ENCODE measurements around a stretch of chr2.

GRCh38 chr2:190413330-190413974, 5.3 kb downstream of the MFSD6 start:
- PRO-cap = no peak
- RAMPAGE, long total RNA, 4 experiments = no peak in any of the 4 experiments

DNA sequence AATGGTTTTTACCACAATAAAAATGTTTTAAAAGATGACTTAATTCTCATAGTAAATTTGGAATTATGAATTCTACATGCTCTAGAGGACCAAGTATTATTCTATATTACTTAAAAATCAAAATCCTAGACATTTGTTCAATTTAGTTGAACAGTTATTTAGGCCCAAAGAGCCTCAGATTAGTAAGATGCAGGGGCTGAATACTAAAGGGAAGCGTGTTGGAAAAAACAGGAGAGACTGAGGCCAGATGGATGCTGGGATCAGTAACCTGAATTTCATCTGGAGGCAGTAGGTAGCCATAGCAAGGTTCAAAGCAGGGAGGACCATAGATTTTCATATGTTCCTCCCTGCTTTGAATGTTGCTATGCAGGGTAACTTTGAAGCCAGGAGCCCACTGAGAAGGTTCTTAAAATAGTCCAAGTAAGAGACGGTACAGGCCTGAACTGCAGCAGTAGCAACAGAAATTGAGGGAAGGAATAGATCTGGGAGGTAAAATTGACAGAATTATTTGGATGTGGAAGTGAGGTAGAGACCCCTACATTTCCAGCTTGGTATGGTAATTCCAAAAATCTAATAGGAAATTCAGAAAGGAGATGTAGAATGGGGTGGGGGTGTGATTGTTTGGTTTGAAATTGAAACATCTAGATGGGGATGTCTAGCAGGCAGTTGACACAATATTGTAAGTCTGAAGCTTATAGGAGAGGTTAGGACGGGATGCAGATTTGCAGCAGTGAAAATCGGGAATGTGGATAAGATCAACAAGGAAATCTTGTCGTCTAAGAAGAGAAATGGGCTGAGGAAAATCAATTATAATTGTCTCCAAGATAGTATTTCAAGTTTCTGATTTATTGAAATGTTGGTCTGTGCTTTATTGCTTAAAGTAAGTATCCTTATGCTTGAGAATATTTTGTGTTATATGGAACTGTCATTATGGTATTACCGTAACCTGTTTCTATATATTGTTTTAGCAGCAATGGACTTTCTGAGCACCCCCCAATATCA, 34.3 kb downstream of the MFSD6 start:
- PRO-cap = no peak
- RAMPAGE, long total RNA, 4 experiments = start-site peak on the plus strand in 1 of 4 experiments, centred at position 233 of the sequence, 10 reads per replicate

GRCh38 chr2:190468657-190469173, 60.6 kb downstream of the MFSD6 start:
- PRO-cap = no peak
- RAMPAGE, long total RNA, 4 experiments = no peak in any of the 4 experiments

DNA sequence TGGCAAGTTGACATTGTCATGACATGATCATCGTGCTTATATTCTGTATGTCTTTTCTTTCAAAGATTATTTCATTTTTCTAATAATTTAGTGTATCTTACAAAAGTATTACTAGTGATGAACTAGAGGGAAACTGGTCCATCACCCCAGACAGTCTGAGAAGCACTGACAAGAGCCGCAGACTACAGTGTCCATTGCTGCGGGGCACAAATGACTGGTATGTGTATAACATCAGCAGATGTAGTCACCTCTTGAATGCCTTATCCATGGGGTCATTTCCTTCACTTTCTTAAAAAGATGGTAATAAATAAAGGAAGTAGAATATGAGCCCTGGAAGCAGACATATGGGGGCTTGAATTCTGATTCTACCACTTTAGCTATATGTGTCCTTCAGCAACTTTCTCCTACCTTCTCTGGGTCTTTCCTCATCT, 29.6 kb downstream of the NEMP2 start:
- PRO-cap = unidirectional peak, minus-strand start at position 212 of the sequence
- RAMPAGE, long total RNA, 4 experiments = no peak in any of the 4 experiments

- PRO-cap = no peak
- RAMPAGE, long total RNA, 4 experiments = no peak in any of the 4 experiments
Observed at GRCh38 chr2:190647881-190648160, 1.1 kb upstream of the NAB1 start.

- PRO-cap = no peak
- RAMPAGE, long total RNA, 4 experiments = no peak in any of the 4 experiments
Observed at GRCh38 chr2:190812775-190813277, 67.8 kb upstream of the GLS start.

DNA sequence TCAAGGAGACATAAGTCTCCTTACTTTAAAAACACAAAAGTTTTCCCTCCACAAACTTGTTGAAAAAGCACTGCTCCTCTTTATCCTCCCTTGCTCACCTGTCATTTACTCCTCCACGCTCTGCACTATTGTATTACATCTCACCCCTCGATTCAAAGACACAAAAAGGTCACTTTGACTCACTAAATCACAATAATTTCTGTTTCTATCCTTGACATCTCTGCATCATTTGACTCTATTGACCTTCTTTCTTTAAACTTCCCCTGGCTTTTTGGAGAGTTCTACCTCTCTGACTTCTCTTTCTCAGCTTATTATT, 35.0 kb upstream of the GLS start:
- PRO-cap = no peak
- RAMPAGE, long total RNA, 4 experiments = no peak in any of the 4 experiments

- PRO-cap = no peak
- RAMPAGE, long total RNA, 4 experiments = no peak in any of the 4 experiments
Observed at GRCh38 chr2:190891818-190892512, 11.3 kb downstream of the GLS start.

DNA sequence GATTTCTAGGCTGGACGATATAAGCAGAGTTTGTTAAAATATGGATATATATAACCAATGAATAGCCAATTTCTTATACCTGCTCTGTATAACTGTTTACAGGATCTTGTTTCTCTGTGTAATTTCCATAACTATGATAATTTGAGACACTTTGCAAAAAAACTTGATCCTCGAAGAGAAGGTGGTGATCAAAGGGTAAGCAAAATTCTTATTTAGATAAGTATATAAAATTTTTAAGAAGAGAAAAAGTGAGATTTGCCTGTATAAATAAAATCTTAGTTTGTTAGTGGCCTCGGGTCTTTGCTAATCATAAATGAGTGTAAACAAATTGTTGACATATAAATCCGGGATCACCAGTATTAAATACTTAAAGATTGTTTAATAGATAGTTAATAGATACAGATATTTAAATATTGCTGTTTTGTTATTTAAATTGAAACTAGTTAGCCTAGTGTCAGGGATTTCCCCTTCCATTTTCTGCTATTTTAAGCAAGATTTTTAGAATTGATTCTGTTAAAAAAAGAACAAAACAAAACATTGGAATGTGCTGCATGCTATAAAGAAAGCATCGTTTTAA, 50.9 kb downstream of the GLS start:
- PRO-cap = no peak
- RAMPAGE, long total RNA, 4 experiments = no peak in any of the 4 experiments

GRCh38 chr2:190961881-190962809, 51.8 kb downstream of the STAT1 start:
- PRO-cap = no peak
- RAMPAGE, long total RNA, 4 experiments = no peak in any of the 4 experiments

GRCh38 chr2:190997648-190998290, 16.2 kb downstream of the STAT1 start:
- PRO-cap = no peak
- RAMPAGE, long total RNA, 4 experiments = start-site peak on the minus strand in 1 of 4 experiments, at chr2:190997981-190997987 at its widest, 18 reads per replicate

GRCh38 chr2:191232661-191233095, 12.5 kb upstream of the MYO1B start:
- PRO-cap = no peak
- RAMPAGE, long total RNA, 4 experiments = no peak in any of the 4 experiments

DNA sequence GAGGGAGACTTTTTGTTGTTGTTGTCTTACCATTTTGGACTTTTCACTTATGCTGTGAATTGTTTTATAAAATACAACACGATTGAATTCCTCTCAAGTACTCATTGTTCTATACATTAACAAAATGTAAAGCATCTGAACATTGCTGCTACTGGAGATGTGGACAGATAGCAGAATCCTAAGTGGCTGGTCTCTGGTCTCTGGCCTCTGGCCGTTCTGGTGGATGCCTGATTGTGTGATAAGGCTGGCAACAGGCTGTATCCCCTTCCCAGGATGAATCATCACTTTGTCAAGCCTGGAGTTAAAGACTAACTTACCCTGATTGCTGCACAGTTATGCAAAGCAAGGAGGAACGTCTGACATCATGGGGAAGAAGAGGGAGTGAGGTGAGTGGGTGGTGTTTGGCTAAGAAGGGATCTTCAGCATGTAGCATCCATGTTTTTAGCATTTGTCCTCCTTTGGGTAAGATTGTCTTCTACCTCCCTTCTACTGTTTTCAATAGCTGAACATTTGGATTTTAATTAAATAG, 2.5 kb downstream of the MYO1B start:
- PRO-cap = unidirectional peak, minus-strand start at position 218 of the sequence; unidirectional peak, minus-strand start at position 283 of the sequence
- RAMPAGE, long total RNA, 4 experiments = no peak in any of the 4 experiments

DNA sequence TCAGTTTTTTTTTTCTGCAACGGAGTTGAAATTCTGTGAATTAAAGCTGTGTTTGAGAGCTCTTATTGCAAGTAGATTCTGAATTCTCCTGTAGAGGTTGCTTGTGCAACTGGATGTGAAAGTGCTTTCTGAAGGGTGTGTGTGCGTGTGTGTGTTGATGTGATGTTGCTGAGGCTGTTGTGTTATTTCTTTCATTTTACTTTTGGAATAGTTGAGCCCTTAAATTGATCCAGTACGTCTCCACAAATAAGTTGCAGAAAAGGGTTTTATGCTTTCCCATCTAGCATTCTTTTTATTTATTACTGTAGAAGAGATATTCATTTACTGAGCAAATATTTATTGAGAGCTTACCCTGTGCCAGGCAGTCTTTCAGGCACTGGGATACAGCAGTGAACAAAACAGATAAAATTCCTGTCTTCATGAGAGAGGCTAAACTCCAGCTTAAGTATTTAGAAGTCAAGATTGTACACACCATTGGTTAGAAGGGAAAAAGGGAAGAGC, 58.0 kb downstream of the MYO1B start:
- PRO-cap = no peak
- RAMPAGE, long total RNA, 4 experiments = start-site peak on the plus strand in 1 of 4 experiments, centred at position 341 of the sequence, 5 reads per replicate

DNA sequence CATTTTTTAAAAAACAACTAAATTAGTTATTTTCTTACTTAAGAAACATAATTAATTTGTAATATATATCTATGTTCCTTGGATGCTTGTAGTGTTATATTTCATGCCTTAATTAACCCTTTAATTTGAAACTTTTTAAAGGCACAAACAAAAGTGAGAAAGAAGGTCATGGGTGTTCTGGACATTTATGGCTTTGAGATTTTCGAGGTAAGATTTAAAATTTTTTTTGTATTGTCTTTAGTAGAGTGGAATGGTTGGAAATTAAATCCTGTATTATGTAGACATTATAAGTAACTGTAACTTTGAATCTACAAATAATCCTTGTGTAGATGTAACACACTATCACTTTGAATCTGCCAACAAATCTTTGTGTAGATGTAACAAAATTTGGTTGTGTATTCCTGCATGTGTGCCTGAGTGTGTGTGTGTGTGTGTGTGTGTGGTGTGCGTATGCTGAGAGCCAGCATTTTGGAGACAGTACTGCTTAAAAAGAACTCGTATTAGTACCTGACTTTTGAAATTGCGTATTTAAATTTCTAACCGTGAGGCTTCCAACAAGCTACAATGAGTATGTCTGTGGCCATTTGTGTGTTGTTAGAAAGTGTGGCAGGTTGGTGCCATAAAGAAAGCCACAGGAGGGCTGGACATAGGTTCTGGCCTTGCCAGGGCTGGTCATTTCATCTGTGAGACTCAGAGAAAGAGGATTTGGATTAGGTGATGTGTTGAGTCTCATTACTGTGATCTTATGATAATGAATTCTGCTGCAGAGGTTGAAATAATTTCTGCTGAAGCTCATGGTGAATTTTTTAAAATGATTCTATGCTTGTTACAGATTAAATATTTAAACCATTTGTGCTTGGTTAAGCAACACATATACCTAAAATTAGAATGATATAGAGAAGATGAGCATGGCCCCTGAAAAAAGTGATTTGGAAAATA, 125.2 kb downstream of the MYO1B start:
- PRO-cap = no peak
- RAMPAGE, long total RNA, 4 experiments = no peak in any of the 4 experiments

- PRO-cap = unidirectional peak, plus-strand start at chr2:191677460; unidirectional peak, minus-strand start at chr2:191677692
- RAMPAGE, long total RNA, 4 experiments = no peak in any of the 4 experiments
Observed at GRCh38 chr2:191677113-191677777, 691 bp upstream of the NABP1 start.

DNA sequence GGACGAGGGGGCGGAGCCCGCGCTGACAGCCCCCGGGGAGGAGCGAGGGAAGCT, 171 bp upstream of the NABP1 start:
- PRO-cap = no peak
- RAMPAGE, long total RNA, 4 experiments = no peak in any of the 4 experiments

- PRO-cap = bidirectional peak, plus-strand start at chr2:191680425, minus-strand start at chr2:191680317
- RAMPAGE, long total RNA, 4 experiments = no peak in any of the 4 experiments
Observed at GRCh38 chr2:191680089-191680847, 2.3 kb downstream of the NABP1 start.

- PRO-cap = no peak
- RAMPAGE, long total RNA, 4 experiments = no peak in any of the 4 experiments
Observed at GRCh38 chr2:191689591-191690100, 11.7 kb downstream of the NABP1 start.

- PRO-cap = no peak
- RAMPAGE, long total RNA, 4 experiments = no peak in any of the 4 experiments
Observed at GRCh38 chr2:191695423-191696569, 17.9 kb downstream of the NABP1 start.